Cardiac ventricle fibroblast (primary cell): ENCODE data around the gene CARM1.

- RAMPAGE, long total RNA, result no peak
Observed at GRCh38 chr19:10800502-10800871, 35.5 kb downstream of the TMED1 start.

DNA sequence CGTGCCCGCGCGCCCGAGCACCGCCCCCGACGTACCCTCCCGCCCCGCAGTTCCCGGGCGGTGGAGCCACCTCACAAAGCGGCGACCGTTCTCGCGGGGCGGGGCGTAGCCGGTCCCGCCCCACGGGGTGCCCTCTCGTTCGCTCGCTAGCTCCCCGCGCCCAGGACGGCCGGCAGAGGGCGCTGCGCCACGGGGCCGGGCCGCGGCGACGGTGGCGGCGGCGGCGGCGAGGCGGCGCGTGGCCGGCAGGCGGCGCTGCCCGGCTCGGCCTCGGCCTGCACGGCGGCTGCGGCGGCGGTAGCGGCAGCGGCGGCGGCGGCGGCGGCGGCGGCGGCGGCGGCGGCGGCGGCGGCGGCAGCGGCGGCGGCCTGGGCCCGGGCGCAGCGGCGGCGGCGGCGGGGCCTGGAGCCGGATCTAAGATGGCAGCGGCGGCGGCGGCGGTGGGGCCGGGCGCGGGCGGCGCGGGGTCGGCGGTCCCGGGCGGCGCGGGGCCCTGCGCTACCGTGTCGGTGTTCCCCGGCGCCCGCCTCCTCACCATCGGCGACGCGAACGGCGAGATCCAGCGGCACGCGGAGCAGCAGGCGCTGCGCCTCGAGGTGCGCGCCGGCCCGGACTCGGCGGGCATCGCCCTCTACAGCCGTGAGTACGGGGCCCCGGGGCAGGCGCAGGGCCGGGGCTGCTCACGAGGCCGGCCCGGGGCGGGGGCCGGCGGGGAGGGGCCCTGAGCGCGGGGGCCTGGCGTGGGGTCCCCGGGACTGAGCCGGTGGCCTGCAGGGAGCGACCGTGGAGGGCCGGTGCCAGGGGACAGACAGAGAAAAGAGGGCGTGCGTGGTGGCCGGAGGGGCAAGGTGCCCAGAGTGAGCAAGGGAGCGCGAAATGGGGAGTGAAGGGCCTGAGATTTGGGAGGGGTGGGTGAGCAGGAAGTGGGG is at the start of gene CARM1:
TSS of gene CARM1 (plus strand) at position 270 of the 929 bp plus-strand sequence.
- RAMPAGE, long total RNA, result no peak

DNA sequence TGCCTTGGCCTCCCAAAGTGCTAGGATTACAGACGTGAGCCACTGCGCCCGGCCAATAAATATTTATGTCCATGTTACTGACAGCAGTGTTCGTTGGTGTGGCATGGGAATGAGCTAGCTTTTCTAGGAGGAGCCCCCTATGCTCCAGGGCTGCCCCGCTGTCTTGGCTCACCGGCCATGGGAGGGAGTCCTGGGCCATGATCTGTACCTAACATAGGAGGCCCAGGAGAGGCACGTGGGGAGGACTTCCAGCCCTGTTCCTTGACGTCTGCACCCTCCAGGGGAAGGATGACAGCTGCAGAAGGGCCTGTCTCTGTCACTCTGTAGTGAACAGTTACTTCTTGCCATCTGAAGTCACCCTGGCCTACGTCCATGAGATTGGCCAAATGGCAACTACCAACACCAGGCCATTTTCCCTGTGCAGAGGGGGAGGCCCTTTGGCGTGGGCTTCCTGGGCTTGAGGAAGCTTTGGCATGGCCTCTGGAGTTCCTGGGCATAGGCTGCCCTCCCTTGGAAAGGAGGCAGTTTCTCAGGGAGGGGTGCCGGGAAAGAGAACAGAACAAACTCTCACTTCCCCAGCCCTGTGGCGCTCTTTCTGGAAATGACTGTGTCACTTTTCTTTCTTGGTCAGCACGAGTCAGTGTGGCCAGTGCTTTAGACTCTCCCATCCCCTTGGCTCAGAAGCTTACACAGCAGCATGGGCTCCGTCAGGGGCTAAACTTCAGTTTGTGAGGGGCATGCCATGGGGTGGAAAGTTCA is 5.1 kb downstream of the CARM1 start:
- RAMPAGE, long total RNA, result no peak

DNA sequence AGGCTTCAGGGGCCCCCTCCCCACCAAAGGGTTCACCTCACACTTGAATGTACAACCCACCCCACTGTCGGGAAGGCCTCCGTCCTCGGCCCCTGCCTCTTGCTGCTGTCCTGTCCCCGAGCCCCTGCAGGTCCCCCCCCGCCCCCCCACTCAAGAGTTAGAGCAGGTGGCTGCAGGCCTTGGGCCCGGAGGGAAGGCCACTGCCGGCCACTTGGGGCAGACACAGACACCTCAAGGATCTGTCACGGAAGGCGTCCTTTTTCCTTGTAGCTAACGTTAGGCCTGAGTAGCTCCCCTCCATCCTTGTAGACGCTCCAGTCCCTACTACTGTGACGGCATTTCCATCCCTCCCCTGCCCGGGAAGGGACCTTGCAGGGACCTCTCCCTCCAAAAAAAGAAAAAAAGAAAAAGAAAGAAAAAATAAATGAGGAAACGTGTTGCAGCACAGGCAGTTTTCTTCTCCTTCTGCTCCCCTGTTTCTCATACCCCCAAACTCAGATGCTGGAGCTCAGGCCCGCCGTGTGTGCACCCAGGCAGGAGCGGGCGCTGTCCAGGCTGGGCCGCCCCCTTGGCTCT is 6.0 kb downstream of the YIPF2 start:
- RAMPAGE, long total RNA, result no peak

- RAMPAGE, long total RNA, result no peak
Observed at GRCh38 chr19:10927622-10928497, 579 bp downstream of the YIPF2 start.

GRCh38 chr19:10936550-10937217 is 8.1 kb downstream of the TIMM29 start:
- RAMPAGE, long total RNA, result no peak

GRCh38 chr19:10995965-10996694 is 35.3 kb downstream of the SMARCA4 start:
- RAMPAGE, long total RNA, result no peak

- RAMPAGE, long total RNA, result no peak
Observed at GRCh38 chr19:11033062-11033540, 56.2 kb upstream of the LDLR start.

DNA sequence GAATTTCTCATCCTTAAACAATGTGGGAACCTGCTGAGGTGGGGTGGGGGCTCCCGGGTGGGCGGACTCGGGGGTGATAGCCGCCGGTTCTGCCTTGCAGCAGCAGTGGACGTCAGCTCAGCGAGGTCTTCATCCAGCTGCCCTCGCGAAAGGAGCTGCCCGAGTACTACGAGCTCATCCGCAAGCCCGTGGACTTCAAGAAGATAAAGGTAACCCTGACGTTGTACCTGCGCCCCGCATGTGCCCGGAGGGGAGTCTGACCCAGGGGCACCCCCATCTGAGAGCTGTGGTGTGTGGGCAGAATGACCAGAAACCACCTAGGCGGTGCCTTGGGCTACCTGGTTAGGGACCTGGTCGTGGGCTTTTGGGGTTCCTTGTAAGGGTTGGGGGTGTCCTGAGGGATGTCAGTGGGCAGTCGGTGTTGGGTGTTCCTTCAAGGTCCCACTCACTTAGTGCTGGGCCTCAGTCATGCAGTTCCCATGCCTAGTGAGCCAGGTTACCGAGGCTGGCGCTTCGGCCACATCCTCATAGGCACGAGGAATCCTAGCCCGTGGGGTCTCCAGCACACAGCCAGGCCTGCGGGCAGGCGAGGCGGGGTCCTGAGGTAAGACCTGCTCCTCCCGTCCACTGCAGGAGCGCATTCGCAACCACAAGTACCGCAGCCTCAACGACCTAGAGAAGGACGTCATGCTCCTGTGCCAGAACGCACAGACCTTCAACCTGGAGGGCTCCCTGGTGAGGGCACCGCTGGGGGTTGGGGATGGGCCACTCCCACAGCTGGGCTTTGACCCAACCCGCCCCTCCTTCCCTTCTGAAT is 30.9 kb upstream of the LDLR start:
- RAMPAGE, long total RNA, result no peak

GRCh38 chr19:11059660-11060385 is 29.4 kb upstream of the LDLR start:
- RAMPAGE, long total RNA, result no peak

GRCh38 chr19:11089693-11090484 is 626 bp downstream of the LDLR start:
- RAMPAGE, long total RNA, result no peak

GRCh38 chr19:11196646-11197413 is 515 bp downstream of the KANK2 start:
- RAMPAGE, long total RNA, result no peak

GRCh38 chr19:11344277-11344958 is 1.6 kb downstream of the TMEM205 start:
- RAMPAGE, long total RNA, result no peak

DNA sequence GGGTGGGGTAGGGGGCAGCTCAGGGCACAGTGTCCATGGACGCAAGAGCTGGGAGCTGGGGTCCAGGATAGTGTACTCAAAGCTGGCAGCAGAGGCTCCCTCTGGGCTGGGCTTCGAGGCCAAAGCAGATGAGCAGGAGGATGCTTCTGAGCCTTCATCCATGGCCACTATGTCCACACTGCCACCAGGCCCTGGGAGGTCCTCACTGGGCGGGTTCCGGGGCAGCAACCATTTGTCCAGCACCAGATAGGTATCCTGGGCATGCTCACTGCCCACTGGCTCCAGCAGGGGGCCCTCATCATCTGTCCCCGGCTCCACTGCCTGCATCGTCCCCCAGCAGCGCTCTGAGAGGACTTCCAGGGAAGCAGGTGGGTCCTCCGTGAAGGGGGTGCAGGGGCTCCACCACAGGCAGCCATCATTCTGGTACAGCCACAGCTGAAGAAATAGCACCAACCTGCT is 3.7 kb downstream of the SWSAP1 start:
- RAMPAGE, long total RNA, result no peak

DNA sequence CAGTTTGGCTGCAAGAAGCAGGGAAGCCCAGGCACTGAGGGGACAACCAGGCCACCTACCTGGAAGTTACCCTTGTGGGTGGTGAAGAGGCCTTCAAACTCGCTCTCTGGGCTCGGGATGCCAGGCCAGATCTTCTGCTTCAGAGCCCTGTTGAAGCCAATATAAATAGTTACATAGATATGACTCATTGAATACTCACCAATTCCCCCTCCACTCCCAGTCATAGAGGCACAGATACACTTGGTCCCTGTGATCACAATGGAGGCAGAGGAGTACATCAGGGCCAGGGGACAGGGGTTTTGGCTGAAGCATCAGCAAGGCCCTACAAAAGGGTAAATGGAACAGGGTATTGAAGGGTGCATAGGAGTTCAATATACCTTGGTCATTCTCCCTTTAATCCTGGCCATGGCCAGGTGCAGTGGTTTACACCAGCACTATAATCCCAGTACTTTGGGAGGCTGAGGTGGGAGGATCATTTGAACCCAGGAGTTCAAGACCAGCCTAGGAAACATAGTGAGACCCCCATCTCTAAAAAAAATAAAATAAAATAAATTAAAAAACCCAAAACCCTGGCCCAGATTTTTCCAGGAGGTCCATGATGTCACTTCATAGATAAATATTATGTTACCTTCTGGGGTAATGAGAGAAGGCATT is 4.3 kb downstream of the SWSAP1 start:
- RAMPAGE, long total RNA, result no peak

DNA sequence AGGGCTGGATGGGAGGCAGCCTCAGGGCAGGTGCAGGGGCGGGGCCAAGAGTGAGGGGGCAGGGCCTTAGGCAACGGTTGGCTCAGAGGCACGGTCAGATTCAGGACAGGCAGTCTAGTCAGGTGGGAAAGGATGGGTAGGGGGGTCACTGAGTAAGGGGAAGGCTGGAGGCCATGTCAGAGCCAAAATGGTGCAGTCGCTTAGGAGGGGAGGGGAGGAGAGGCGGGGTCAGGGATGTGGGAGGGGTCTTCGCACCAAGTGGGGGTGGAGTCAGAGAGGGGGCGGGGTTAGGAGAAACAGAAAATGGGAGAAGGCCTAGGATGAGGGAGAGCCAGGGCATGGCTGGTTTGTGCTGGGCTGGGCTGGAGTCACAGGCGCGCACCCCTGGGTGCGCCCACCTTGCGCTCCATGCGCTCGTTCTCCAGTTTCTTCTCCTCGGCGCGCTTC is 6.7 kb upstream of the RGL3 start:
- RAMPAGE, long total RNA, result no peak

DNA sequence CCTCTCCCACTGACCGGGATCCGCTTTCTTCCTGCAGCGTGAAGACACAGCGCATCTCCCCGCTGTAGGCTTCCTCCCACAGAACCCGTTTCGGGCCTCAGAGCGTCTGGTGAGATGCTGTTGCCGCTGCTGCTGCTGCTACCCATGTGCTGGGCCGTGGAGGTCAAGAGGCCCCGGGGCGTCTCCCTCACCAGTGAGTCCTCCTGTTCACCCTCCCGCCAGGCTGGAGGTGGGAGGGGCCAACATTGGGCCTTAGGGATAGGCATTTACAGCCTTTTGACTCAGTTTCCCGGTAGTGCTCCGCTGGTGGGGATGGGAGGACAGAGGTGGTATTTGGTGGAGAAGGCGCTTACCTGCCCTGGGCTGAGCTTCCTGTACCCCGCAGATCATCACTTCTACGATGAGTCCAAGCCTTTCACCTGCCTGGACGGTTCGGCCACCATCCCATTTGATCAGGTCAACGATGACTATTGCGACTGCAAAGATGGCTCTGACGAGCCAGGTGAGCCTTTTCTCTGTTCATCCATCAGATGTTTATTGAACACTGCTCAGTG is 646 bp downstream of the PRKCSH start:
- RAMPAGE, long total RNA, result no peak

DNA sequence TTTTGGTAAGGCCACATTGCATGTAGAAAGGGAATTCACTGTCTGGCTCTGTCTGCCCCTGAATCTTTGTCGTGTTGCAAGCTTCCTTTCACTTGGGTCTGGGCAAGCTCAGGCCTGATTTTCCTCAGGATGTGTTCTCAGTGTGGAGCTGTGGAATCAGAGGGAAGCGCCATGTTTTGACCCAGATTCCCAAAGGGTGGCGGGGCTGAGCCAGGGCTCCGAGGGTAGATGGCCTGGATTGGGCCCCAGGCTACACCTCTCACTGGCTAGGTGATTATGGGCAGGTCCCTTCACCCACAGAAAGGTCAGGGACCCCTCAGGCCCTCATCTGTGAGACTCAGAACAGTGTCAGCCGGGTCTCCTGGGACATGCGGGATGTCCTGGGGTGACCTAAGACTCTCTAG is 8.7 kb downstream of the PRKCSH start:
- RAMPAGE, long total RNA, result no peak

GRCh38 chr19:11479618-11479905 is 1.3 kb downstream of the ELAVL3 start:
- RAMPAGE, long total RNA, result no peak

DNA sequence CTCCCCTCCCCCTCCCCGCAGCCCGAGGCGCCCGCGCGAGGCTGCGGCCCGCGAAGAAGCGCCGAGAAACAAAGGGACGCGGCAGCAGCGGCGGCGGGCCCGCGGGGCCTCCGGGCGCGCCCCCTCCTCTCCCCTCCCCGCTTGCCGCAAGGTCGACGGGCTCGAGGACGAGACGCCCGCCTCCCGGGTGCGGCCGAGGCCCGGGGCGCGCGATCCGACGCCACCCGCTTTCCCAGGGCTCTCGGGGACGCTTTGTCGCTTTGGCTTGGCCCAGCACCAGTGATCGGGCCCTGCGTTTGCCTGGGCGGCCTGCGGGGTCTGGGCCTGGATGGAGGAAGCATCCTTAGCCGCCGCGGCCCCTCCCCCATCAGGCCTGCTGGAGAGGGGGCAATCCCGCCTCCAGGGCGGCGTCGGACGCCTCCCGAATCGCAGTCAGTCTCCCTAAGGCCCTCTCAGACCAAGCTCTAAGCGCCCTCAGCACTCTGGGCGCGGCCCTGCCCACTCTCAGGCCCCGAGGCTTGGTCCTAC is 834 bp downstream of the ELAVL3 start:
- RAMPAGE, long total RNA, result no peak